ENCODE data around the genes AMH and LINGO3.

- PRO-cap = no peak
Measured at GRCh38 chr19:2149722-2150836, 1.3 kb downstream of the AP3D1 start.

GRCh38 chr19:2154673-2154969 lies 3.3 kb upstream of the AP3D1 start:
- PRO-cap = no peak

DNA sequence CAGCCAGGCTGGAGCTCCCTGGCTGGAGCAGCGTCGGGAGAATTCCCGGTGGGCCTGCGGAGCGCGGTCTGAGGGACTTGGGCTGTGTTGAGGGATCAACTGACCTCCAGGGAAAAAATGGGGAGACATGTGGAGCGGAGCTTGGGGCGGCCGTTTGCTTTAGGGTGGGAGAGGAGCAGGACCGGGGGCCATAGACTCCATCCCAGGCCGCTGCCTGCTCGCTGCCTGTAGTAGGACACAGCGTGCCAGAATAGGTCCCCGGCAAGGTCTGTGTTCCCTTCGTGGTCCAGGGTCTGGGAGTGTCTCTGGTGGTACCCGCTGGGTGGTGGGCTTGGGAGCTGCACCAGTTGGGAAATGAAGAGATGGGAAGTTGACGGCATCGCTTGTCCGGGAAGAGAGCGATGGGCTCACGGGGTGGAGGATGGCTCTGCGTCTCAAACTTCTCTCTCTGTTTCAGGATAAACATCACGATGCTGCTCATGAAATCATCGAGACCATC lies 16.6 kb downstream of the DOT1L start:
- PRO-cap = no peak

GRCh38 chr19:2237607-2238070 lies 1.0 kb downstream of the SF3A2 start:
- PRO-cap = no peak

DNA sequence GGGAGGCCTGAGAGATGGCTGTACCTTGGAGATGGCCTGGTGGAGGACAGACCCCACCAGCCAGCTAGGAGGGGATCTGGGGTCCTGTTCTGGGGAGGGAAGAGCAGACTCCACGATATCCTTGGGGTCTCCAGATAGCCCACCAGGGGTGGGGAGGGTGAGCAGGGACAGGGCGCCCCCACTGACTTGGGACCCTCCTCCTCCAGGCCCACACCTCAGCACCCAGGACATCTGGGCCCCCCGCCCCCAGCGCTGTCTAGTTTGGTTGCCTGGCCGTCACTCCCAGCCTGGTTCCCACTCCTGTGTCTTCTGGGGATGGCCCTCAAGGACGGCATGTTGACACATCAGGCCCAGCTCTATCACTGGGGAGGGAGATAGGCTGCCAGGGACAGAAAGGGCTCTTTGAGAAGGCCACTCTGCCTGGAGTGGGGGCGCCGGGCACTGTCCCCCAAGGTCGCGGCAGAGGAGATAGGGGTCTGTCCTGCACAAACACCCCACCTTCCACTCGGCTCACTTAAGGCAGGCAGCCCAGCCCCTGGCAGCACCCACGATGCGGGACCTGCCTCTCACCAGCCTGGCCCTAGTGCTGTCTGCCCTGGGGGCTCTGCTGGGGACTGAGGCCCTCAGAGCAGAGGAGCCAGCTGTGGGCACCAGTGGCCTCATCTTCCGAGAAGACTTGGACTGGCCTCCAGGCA lies at the start of gene AMH:
AMH (plus strand) TSS at position 541 of the 695 bp plus-strand sequence.
- PRO-cap = no peak

DNA sequence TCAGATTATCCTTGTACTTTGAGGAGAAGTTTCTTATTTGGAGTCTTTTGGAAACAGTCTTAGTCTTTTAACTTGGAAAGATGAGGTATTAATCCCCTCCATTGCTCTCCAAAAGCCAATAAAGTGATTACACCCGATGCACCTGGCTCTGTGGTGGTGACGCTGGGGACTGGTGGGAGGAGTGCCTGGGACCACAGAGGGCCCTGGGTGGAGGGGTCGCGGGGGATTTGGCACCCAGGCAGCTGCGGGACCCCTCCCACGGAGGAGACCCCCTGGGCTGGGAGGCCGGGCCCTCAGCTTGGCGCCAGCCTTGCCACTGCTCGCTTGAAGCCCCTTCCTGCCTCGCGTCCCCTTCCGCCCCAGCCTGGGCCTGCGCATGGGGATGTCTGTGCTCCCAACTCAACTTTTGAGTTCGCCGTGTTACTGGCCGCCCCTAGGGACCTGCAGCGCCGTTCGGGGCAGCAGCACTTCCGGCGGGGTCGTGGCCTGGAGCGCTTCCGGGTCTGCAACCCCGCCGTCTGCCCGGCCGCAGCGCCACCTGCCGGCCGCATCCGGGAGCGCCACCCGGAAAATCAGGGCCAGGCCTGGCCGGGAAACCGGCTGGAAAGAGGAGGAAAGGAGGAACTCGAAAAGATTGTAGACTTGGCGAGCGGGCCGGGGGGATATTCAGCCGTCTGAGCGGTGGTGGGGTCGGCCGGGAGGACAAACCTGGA lies 8.5 kb downstream of the PEAK3 start:
- PRO-cap = no peak

- PRO-cap = no peak
Measured at GRCh38 chr19:2275740-2276645, 6.0 kb downstream of the PEAK3 start.

DNA sequence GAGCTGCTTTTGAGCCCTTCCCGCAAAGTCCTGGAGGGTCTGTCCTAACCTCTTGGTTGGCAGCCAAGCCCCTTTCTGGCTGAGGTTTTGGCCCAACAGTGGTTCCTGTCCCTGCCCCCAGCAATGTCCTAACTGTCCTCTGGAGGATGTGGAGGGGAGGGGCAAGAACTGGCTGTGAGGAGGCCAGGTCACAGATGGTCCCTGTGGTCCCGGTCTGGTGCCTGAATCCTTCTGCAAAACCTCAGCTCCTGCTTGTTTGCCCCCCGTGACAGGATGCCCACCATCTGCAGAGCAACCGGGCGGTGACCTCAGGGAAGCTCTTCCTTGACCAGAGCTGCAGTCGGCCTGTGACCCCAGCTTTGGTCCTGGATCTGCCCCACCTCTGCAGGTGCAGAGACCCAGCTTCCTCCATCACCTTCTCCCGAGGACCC lies 5.9 kb upstream of the PEAK3 start:
- PRO-cap = no peak

DNA sequence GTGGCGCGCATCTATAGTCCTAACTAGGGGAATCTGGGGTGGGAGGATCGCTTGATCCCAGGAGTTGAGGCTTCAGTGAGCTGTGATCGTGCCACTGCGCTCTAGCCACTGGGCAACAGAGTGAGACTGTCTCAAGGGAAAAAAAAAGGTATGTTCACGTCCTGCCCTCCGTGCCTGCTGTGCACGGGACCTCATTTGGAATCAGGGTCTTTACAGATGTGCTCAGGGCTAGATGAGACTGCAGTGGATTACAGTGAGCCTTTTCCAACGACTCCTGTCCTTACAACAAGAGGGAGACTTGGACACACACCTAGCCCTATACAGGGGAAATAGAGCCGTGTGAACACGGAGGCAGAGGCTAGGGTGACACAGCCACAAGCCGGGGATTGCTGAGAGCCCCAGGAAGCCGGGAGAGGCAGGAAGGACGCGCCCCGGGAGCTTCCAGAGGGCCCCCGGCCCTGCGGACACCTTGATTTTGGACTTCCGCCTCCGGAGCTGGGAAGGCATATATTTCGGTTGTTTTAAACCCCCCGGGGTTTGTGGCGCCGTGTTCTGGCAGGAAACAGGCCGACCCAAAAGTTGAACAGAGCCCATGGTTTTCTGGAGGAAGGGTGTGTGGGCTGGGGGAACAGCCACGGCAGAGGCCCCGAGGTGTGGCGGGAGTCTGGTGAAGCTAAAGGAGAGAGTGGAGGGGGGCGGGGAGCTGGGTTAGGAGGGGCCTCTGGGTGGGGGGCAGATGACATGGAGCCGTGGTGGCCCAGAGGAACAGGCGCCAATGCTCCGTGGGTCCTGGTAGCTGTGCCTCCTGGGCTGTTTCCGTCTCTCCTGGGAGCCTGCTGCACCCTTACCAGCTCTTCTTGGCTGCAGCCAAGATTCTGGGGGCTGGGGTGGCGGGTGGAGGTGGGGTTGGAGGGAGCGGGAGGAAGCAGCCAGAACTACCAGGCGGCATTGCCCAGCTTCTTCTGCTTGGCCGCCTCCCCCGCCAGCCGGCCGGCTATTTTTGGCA lies 12.2 kb upstream of the PEAK3 start:
- PRO-cap = no peak

DNA sequence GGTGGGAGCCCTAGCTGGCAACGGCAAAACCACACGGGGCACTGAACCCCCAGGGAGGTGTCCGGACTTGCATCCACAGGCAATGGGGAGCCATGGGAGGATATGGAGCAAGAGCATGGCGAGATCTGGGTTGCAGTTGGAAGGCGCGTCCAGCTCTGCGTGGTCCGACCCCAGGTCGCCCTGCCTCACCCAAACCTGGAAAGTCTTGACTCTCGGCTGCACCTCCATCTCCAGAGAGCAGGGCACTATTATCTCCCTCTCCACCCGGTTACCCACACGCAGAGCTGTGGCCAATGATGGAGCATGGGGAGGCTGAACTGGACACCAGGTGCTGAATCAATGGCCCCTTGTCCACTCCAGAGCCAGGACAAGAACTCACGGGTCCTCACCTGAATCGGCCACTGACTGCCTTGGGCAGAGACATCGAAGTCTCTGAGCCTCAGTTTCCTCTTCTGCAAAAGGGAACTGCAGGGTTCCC lies 4.4 kb downstream of the LINGO3 start:
- PRO-cap = no peak

DNA sequence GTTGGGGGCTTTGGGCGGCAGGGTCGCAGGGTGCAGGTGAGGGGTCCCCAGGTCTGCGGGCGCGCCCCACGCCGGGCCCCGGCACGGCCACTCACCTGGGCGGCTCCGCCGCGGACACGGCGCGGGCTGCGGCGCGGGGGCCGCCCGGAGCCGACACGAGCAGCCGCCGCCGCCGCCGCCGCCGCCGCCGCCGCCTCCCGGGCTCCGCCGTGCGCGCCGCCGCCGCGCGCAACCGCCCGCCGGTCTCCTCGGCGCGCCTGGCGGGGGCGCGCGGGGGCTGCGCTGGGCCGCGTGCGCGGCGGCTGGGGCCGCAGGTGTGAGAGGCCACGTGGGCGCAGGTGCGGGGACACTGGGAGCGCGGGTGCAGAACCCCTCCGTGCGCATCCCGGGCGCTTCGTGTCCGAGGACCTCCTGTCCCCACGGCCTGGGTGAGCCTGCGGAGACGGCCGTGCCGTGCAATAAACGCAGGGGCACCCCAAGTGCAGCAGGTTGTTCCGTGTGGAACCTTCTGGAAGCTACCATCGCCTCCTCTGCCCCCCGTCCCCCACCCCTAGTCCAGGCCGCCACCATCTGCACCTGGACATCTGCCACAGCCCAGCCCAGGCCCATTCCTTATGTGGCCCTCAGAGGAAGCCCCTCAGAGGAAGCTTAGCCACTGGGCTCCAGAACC lies at the start of gene LINGO3:
LINGO3 (minus strand) TSS at position 174 of the 670 bp plus-strand sequence.
- PRO-cap = no peak

DNA sequence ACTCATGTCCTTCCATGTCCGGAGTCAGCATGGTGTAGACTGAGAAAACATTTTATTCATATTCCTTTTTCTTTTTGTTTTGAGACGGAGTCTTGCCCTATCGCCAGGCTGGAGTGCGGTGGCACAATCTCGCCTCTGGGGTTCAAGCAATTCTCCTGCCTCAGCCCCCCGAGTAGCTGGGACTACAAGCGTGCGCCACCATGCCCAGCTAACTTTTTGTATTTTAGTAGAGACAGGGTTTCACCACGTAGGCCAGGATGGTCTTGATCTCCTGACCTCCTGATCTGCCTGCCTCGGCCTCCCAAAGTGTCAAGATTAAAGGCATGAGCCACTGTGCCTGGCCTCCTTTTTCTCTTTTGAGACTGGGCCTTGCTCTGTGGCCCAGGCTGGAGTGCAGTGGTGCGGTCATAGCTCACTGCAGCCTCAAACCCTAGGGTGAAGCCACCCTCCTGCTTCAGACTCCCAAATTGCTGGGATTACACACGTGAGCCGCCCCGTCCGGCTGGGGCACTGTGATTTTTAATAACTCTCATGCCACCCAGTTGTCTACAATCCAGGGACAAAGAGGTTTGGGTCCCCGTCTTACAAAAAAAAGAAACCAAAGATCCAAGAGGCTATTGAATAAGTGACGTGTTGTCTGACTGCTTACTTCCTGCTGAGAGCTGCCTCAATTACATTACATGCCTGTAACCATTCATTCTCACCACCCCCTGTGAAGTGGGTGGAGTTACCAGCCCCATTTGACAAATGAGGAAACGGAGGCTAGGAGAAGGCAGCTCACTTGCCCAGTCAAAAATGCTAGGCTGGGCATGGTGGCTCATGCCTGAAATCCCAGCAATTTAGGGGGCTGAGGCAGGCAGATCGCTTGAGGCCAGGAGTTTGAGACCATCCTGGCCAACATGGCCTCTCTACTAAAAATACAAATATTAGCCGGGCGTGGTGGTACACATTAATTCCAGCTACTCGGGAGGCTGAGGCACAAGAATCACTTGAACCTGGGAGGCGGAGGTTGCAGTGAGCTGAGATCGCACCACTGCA lies 869 bp downstream of the LSM7 start:
- PRO-cap = bidirectional peak, plus-strand start at position 746 of the sequence, minus-strand start at position 659 of the sequence

DNA sequence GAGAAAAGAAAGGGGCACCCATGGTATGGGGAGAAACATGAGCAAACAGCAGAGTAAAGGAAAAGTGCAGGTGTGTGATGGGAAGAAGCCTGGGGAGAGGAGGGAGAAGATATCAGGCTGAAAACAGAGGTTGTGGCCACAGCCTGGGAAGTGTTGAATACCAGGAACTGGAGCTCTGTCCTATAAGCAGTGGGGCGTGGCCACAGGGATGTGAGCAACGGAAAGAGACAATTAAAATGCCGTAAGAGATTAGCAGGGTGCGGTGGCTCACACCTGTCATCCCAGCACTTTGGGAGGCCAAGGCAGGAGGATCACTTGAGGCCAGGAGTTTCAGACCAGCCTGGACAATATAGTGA lies 24.1 kb downstream of the TIMM13 start:
- PRO-cap = no peak

DNA sequence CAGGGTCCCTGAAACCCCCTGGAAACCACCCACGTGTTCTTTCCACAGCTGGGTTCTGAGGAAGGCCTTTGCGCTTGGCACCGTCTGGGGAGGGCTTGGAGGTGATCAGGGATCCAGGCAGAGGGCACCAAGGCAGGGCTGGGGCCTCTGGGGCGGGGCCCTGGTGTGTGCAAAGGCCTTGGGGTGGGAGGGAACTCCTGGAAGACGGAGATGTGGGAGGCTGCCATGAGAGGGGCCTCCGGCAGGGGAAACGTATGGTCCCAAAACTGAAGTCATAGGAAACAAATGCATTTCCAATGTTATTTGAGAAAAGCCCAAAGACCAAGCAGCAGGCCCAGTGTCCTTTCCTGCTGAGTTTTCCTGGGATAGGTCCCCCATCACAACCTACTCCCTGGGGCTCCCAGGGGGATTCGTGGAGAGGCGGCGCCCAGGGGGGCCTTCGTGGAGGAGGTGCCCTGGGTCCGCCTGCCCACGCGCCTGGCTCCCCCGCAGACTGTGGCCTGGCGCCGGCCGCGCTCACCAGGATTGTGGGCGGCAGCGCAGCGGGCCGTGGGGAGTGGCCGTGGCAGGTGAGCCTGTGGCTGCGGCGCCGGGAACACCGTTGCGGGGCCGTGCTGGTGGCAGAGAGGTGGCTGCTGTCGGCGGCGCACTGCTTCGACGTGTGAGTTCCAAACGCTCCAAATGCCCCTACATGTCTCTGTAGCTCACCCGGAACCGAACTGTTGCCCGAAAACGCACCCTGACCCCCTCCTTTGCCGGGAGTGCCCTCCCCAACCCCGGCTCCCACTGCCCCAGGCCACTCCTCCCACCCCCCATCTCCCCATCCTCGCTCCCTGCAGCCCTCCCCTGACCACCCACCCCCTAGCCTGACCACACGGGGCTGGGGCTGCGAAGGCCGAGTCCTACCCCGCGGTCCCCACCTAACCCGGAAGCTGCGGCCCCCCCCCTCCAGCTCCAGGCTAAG lies 3.5 kb downstream of the TIMM13 start:
- PRO-cap = no peak

GRCh38 chr19:2424561-2425045 lies 2.8 kb downstream of the TIMM13 start:
- PRO-cap = unidirectional peak, plus-strand start at chr19:2424865

DNA sequence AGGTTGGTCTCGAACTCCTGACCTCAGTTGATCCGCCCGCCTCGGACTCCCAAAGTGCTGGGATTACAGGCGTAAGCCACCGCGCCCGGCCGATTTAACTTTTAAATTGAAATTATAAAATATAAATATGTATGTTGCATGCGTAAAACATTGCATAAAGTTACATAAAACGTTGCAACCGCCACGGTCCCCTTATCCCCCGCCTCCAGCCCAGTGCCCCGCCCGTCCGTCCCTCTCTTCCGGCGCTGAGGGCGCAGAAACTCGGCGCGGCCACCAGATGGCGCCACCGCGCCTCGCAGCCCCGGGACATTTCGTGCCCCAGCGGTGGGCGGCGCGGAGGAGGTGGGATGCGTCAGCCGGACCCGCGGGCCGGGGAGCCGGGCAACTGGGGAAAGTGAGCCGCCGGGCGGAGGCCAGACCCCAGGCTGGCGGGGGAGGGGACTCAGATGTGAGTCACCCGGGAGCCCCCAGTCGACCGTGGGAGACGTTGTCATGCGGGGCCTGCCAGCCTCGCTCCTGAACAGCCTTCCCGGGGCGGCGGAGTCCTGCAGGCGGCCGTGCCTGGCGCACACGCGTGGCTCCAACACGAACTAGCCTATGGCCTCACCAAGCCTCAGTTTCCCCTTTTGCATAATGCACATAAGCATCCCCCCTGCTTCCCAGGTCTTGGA lies 1.3 kb upstream of the GADD45B start:
- PRO-cap = no peak

- PRO-cap = no peak
Measured at GRCh38 chr19:2476984-2477433, 1.1 kb downstream of the GADD45B start.

- PRO-cap = no peak
Measured at GRCh38 chr19:2542310-2543135, 66.6 kb downstream of the GADD45B start.

DNA sequence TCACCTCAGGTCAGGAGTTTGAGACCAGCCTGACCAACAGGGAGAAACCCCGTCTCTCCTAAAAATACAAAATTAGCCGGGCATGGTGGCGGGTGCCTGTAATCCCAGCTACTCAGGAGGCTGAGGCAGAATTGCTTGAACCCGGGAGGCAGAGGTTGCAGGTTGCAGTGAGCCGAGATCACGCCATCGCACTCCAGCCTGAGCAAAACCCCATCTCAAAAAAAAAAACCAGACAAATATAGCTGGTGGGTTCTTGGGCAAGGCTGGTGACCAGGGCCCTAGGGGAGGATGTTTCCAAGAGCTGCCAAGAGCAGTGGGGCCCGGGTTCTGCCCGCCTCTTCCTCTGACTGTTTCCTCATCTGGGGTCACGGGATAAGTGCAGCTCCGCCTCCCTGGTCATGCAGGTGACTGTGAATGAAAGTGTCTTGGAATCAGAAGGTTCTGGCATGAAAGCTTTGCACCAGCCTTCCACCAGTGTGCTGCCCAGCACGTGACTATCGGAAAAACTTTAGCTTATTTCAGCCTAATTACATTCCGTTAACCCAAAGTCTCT lies 85.9 kb downstream of the GNG7 start:
- PRO-cap = no peak

DNA sequence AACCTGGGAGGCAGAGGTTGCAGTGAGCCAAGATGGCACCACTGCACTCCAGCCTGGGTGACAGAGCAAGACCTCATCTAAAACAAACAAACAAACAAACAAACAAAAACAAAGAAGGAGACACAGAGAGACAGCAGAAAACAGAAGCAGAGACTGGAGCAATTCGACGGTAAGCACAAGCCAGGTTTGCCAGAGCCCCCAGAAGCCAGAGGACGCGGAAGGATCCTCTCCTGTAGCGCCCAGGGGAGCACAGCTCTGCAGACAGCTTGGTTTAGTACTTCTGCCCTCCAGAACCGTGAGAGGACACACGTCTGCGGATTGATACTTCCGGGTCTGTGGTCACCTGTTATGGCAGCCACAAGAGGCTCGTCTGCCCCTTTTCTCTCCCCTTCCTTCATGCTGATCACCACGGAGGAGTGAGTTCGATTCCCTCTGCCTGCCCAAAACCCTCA lies 80.9 kb downstream of the GNG7 start:
- PRO-cap = no peak

Data from neuron (in vitro differentiated cells).